ENCODE measurements around a stretch of chr12.

DNA sequence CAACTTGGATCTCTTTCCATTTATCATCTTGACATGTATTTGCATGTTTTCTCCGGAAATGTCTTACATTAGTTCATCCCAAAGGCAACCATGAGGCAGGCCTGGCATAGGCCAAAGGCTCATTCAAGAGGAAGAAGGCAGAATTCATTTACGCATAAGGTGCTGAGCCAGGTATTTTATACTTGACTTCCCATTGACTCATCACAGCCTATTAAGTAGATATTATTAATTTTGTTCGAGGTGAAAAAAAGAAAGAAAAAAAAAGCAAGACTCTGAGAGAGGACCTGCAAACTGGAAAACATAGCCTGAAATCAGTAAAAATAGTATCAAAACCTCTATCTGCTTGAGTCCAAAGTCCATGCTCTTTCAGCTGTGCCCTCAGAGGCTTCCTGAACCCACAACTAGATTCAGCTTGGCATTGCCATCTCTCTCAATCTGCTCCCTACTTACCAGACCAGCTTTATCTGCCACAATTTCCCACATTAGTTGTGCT is 24.2 kb upstream of the CKAP4 start:
- PRO-cap = no peak
- RAMPAGE, long total RNA = no peak

- PRO-cap = no peak
- RAMPAGE, long total RNA = no peak
These were observed 18.9 kb downstream of the TCP11L2 start for GRCh38 chr12:106321245-106321943.

DNA sequence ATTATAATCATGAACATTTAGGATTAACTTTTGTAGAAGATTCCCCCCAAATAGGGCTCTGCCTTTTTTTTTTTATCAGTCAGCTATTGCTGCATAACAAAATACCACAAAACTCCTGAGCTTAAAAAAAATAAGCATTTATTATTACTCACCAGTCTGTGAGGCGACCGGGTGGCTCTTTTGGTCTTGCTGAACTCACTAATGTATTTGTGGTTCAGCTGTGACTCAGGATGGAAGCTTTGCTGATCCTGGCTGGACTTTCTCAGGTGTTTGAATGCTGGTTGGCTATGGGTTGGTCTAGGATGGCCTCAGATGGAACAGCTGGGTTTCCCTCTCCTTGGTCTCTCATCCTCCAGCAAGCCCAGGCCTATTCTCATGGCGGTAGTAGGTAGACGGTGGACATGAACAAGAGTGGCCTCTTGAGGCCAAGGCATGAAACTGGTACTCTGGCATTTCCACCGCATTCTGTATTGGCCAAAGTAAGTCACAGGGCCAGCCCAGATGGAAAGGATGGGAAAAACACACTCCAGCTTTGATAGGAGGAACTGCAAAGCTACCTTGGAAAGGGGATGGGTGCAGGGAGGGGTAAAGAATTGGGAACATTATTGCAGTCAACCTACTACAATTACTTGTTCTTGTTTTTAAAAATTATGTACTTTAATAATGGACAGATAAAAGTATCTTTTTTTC is 11.8 kb upstream of the POLR3B start:
- PRO-cap = unidirectional peak, minus-strand start at position 360 of the sequence
- RAMPAGE, long total RNA = no peak

DNA sequence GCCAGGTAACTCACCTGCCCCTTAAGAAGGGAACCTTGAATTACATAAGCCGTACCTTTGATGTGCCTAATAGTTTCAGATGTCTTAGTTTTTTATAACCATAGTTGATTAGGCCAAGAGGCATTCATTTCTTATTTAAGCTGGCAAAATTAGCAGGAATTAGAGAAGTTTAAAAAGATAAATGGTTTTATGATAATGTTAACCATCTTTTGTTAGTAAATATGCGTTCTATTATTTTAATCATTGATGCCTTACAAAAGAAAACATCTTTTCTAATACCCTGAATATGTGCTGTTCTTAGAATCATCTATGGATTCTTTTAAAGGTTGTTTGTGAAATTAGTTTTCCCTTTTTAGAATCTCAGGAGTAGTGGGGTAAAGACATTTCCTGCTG is 15.2 kb downstream of the MTERF2 start:
- PRO-cap = no peak
- RAMPAGE, long total RNA = no peak

DNA sequence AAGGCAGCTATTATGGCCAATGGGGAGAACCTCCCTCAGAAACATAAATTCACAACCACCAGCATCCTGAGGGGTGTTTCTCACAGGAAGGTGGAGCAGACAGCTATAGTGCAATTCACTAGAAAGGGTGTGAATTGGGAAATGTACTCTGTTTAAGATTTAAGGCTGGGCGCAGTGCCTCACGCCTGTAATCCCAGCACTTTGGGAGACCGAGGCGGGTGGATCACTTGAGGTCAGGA is 85.5 kb upstream of the CRY1 start:
- PRO-cap = no peak
- RAMPAGE, long total RNA = no peak

- PRO-cap = bidirectional peak, plus-strand start at chr12:107646305, minus-strand start at chr12:107645919
- RAMPAGE, long total RNA = no peak
These were observed 39.6 kb upstream of the PWP1 start for GRCh38 chr12:107645740-107646596.

GRCh38 chr12:107708872-107709405 is 23.3 kb downstream of the PWP1 start:
- PRO-cap = no peak
- RAMPAGE, long total RNA = no peak

GRCh38 chr12:107711873-107712601 is 26.4 kb downstream of the PWP1 start:
- PRO-cap = no peak
- RAMPAGE, long total RNA = no peak

- PRO-cap = no peak
- RAMPAGE, long total RNA = no peak
These were observed 87.3 kb upstream of the WSCD2 start for GRCh38 chr12:108041784-108042131.

- PRO-cap = no peak
- RAMPAGE, long total RNA = no peak
These were observed 4.4 kb downstream of the WSCD2 start for GRCh38 chr12:108133438-108133971.

DNA sequence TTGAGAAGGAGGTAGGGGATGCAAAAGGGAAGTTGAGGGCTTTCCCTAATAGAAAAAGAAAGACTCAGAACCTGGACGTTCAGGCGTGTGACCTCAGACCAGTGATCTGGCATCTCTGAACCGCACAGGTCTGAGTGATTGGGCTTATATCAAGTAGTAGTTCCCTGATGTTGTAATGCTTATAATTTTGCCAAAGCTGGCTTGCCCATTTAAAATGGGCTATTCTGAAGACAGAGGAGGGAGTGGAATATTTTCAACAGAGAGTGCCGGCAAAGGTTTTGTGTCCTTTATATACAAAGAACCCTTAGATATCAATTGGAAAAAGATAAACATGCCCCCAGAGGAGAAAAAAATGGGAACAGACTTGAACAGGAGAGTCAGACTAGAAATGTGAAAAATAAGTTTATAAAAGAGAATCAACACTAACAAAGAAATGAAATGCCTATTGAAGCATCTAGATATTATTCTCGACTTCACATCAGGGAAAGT is 1.1 kb downstream of the CMKLR1 start:
- PRO-cap = no peak
- RAMPAGE, long total RNA = no peak

- PRO-cap = no peak
- RAMPAGE, long total RNA = no peak
These were observed 3.8 kb downstream of the FICD start for GRCh38 chr12:108518676-108519444.

DNA sequence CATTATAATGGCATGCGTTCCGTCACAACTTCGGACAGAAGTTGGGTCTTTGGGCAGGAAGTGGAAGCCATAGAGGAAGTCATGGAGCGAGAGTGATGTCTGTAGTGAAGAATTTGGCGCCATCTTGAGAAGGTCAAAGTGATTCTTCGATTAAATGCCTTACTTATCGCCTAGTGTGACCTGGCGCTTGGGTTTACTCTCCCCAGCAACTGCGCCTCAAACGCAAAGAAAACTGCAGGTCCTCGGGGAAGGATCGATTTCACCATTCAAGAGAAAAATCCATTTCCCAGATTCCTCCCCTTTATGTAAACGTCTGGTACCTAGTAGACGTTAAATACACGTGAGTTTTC is 362 bp upstream of the SART3 start:
- PRO-cap = bidirectional peak, plus-strand start at position 70 of the sequence, minus-strand start at position 43 of the sequence
- RAMPAGE, long total RNA = no peak

- PRO-cap = bidirectional peak, plus-strand start at chr12:108562887, minus-strand start at chr12:108562833
- RAMPAGE, long total RNA = no peak
These were observed 275 bp downstream of the ISCU start for GRCh38 chr12:108562783-108562958.

DNA sequence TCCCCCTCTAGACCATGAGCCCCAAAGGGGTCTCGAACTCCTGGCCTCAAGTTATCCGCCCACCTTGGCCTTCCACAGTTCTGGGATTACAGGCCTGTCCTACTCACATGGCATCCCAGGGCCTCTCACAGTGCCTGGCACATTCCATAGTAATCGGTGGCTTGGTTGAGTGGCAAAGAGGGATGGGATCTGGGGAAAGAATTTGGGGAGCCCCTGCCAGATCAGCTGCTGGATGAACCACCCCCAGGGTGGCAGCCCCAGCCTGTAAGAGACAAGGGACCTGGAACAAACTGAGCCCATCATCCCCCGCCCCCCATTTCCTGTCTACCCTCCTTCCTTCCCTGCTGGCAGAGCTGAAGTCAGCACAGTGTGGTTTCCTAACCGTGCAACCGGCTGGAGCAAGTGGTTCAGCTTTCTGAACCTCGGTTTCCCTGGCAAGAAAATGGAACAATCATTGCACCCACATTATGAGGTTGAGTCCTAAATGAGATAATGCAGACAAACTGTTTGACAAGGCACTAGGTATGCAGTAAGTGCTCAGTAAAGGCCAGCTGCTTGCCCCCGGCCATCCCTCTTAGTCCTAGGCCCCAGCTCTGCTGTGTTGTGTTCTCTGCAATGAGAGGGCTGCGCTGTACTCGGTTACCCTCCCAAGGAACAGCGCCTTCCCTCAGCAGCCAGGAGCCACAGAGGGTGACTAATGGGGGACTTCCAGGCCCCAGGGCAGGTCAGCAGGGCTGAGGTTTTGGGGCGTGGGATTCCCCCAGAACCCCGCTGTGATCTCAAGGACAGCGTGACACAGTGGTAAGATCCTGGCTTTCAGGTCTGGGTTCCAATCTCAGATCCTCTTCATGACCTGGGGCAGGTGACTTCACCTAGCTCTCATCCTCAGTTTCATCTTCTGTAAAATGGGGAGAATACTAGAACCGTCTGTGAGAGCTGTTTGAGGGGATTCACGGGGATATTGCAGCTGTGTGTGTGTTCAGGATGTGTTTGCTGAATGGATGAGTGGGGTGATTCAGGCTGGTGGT is 16.6 kb downstream of the SELPLG start:
- PRO-cap = no peak
- RAMPAGE, long total RNA = no peak

- PRO-cap = no peak
- RAMPAGE, long total RNA = no peak
These were observed 5.7 kb upstream of the SELPLG start for GRCh38 chr12:108639041-108640053.

- PRO-cap = no peak
- RAMPAGE, long total RNA = no peak
These were observed 11.5 kb upstream of the SELPLG start for GRCh38 chr12:108645039-108645833.

GRCh38 chr12:108691463-108692417 is 39.6 kb downstream of the CORO1C start:
- PRO-cap = bidirectional peak, plus-strand start at chr12:108691766, minus-strand start at chr12:108691629; bidirectional peak, plus-strand start at chr12:108692206, minus-strand start at chr12:108692115
- RAMPAGE, long total RNA = no peak

DNA sequence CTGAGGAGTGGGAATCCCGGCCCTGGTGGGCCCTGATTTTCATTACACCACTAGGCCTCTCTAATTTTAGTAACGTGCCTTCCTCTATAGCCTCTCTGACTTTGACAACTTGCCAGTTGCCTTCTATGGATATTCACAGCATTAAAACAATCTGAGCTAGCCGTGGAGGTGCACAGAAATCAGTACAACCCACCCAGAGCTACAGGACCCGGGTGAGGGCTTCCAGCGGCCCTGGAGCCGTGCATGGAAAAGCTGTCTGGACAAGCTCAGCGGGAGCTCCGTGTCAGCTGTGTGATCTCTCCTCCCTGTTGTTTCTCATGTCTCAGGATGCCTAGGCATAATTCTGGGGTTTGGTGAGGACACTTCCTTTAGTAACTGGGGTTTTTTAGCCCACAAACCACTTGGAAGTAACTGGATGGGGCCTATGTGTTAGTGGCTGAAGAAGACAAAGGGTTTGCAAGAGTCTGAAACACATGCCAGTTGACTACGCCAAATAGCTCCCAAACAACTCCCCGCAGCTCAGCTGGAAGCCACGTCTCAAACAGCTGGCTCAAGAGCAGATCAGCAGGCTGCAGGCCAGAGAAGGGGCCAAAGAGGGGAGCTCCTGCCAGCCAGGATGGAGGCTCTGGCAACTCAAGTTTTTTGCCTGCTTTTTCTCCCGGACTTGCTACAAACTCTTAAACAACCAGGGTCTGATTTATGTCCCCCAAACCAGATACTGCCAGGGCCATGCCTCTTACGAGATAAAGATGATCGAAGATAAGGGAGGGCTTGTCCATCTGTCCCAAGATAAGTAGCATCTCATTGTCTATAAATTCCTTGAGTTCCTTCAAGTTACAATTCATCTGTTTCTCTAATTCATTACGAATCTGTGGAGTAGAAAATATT is 52.8 kb downstream of the SSH1 start:
- PRO-cap = no peak
- RAMPAGE, long total RNA = no peak

GRCh38 chr12:108907712-108908565 is 28.0 kb downstream of the DAO start:
- PRO-cap = no peak
- RAMPAGE, long total RNA = no peak

All from GM23338 (cell line).